ENCODE measurements around the gene CIBAR2.

DNA sequence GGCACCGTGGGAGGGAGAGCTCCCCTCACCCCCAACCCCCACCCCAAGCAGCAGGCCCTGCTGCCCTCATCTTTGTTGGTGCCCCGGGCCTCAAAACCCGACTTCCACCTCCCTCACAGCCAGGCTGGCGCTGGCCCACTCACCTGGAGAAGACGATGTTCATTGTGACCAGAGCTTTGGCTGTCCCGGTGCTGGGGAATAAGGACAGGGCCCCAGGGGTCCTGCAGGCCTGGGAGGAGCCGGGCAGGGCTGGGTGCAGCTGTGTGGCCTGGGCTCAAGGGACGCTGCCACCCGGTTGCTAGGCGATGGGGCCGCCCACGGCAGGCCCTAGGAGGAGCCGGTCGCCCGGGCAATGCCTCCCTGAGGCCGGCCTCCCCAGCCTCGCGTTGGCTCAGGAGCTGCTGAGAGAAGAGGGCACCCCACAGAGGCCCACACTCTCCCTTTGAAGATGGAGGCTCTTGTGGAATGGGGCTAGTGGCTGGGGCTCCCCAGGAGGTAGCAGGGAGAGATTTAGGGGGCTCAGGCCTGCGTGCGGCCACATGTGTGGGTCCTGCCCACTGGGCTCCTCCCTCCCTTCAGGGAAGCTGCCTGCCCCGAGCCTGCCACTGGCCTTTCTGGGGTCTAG is at the start of gene CIBAR2:
CIBAR2 (minus strand) TSS at position 283 of the 625 bp plus-strand sequence.
- RRBS, 2 experiments = 44 to 85% methylated on average over 11 of the region's 21 CpGs

DNA sequence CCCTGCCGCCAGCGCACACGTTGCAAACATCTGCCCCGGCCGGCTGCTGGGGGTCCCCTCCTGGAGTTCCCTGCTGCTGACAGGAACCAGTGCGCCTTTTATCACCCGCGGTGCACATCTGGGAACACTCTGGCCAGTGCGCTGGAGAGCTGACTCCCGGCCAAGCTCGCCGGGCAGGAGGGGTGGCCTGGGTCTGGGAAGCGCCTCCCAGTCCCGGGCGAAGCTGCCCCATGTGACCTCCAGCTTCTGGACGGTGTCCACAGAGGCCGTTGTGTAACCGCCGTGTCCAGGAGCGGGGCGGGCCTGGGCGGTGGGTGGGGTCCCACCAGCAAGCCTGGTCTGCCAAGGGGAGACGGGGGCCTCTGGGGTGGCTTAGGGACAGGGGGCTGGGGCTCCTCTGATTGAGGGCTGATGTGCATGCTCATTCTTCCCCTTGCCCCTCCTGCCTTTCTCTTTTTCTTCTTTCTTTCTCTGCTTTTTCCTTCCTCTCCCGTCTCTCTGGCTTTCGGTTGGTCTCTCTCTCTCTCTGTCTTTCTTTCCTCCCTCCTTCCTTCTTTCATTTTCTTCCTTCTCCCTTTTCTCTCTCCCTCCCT is 25.2 kb upstream of the CIBAR2 start:
- RRBS, 2 experiments = 2 to 16% methylated on average over 7 of the region's 25 CpGs

GRCh38 chr16:85157709-85158441 is 45.6 kb upstream of the CIBAR2 start:
- RRBS, 2 experiments = no CpG with 5 or more reads among the region's 13 CpGs

DNA sequence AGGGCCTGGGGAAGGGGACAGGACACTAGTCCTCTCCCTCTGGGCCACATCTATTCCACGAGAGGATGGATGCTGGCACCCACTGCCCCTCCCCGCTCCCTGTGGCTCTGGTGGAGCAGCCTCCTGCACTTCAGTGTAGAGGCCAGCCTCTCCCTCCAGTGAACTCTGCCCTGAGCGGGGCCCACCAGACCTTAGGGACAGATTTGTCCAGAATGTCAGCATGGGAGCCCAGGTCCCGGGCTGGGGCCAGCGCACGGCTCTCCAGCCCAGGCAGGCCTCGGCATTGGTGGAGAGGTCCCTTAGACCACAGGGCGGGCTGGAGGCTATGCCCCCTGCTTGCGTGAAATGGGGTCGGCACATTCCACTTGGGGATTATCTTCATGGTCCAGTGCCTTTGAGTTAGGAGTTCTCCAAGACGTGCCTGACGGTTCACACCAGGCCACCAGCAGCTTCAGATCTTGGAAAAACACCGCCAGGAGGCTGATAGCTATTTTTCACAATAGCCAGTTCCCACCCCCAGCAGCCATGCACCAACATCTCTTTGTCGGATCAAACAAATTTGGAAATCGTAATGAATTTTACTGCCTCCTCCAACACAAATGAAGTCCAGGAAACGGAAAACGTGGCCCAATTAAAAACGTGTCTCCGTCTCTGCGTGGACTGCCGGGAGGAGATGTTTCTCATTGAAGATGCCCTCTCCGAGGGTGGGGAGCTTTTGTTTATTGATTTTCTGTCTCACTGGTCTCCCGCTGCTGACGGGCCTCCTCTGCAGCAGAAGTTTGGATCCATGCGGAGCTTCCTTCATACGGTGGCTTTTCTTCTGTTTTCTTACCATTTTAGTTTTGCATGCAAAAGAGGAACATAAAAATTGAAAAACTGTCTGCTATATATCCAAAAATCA is 110.0 kb upstream of the CIBAR2 start:
- RRBS, 2 experiments = no CpG with 5 or more reads among the region's 26 CpGs

DNA sequence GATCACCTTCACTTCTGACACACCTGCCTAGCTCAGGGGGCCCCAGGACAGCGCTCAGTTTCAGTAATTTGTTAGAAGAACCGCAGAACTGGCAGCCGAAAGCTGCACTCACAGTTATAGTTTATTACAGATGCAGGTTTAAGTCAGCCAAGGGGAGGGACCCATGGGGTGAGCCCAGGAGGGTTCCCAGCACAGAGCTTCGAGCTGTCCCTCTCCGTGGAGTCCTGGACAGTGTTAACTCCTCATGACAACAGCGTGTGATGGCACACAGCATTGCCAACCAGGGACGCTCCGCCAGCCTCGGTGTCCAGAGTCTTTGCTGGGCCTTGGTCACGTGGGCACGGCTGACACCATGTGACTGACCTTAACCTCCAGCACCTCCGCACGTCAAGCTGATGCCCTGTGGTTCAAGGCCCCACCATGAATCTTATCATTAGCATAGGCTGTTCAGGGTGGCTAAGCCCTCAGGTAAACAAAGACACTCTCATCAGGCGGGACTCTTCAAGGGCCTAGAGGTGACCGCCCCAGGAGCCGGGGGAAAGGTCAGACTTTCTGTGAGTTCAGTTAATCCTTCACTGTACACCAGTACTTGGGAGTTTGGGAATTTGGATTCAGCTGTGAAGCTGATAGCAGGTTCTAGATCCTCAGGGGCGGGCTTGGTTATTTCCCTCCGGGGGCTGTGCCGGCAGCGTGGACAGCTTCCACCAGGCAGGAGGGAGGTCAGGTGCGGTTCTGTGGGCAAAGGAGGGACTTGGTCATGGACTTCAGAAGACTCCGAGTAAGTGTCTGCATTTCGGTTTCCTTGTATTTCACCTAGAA is 195.3 kb upstream of the CIBAR2 start:
- RRBS, 2 experiments = no CpG with 5 or more reads among the region's 23 CpGs

- RRBS, 2 experiments = no CpG with 5 or more reads among the region's 13 CpGs
Measured at GRCh38 chr16:85309584-85309809, 197.2 kb upstream of the CIBAR2 start.

- RRBS, 2 experiments = no CpG with 5 or more reads among the region's 8 CpGs
Measured at GRCh38 chr16:85311849-85312048, 199.5 kb upstream of the CIBAR2 start.

DNA sequence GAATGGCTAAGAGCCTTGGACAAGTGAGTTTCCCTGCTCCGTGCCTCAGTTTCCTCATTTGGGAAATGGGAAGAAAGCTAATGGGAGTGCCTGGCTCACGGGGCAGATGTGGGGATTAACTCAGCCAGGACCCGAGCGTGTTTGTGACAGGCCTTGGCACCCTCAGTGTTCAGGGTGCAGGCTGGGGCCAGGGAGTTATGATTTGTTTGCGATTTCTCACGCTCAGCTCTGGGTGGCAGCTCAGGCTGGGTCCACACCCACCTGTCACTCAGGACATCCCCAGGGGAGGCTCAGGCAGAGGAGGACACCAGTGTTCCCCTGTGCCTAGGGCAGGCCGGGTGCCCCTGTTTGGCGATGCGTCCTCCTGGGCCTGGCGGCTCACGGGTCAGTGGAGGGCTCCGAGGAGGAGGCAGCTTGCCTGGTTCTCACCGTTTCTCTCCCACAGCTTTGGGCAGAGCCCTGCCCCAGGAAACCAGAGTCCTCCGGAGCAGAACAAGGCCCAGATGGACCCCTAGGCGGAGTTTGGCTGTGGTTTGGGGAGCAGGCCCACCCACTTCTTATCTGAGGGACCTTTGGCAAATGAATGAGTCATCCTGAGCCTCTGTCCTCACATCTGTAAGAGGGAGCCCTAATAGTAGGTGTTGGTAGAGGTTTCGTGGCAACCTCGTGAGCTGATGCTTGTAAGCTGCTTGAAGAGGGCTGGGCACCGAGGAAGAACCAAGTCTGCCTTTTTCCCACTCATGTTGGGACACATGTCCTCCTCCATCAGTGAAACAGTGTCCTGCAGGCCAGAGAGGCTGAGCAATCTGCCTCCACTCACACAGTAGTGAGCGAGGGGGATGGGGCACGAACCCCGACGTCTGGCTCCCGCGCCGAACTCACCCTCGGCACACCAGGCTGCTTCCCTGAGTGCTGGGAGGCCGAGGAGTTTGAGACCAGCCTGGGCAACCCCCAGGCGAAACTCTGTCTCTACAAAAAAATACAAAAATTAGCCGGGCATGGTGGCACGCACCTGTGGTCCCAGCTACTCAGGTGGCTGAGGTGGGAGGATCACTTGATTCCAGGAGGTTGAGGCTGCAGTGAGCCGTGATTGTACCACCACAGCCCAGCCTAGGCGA is 247.0 kb upstream of the CIBAR2 start:
- RRBS, 2 experiments = no CpG with 5 or more reads among the region's 32 CpGs

DNA sequence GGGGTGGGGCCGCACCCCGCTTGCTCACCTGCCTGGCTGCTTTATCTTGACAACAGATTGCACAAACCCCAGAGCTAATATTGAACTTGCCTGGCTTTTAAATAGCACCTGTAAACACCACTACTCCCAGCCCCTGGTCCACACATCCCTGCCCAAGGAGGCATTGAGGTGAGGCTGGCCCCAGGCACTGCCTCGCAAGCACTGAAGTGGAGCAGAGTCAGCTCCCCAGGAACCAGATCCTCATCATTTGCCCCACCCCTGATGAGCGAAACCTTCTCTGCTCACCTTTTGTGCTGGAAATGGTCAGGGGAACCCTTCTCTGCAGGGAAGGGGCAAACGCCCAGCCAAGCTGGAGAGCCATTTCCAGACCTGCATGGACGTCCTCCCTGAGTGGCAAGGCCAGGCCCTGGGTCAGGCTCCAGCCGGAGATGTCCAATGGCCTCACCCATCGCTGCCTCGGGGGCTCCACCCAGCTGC is 190.2 kb upstream of the GSE1 start:
- RRBS, 2 experiments = no CpG with 5 or more reads among the region's 9 CpGs

DNA sequence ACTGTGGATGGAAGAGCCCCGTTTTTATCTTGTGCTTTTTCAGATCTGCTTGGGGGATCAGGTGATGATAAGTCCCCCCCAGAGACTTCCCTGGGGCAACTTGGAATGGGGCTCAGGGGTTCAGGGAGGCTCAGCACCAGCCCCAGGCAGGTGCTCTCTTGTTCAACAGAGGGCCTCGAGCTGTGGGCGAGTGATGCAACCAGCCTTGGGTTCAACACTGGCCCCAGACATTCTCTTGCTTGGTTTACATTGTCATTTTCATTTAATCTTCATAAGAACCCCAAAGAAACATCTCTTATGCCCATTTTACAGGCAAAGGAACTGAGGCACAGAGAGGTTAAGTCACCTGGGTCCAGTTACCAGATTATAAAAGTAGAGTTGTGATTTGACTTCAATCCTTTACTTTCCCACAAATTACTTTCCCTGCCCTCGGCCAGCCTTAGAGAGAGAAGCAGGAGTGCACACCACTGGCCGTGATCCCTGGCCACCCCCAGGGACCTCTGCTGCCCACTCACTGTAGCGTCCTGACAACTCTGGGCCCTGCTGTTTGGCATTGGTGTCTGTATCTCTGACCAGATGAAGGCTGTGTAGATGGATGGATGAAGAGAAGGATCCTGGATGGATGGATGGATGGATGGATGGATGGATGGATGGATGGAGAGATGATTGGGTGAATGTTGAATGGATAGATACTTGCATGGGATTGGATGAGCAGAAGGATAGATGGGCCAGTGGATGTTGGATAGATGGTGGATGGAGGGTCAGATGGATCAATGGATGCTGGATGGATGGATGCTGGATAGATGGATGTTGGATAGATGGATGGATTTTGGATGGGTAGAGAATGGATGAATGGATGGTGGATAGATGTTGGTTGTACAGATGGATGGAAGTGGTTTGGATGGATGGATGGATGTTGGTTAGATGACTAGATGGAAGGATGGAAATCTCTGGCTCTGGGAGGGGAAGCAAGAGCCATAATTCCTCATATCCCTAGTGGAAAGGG is 179.8 kb upstream of the GSE1 start:
- RRBS, 2 experiments = no CpG with 5 or more reads among the region's 6 CpGs

GRCh38 chr16:85523962-85524840 is 88.9 kb upstream of the GSE1 start:
- RRBS, 2 experiments = 38 to 93% methylated on average over 2 to 5 of the region's 24 CpGs

DNA sequence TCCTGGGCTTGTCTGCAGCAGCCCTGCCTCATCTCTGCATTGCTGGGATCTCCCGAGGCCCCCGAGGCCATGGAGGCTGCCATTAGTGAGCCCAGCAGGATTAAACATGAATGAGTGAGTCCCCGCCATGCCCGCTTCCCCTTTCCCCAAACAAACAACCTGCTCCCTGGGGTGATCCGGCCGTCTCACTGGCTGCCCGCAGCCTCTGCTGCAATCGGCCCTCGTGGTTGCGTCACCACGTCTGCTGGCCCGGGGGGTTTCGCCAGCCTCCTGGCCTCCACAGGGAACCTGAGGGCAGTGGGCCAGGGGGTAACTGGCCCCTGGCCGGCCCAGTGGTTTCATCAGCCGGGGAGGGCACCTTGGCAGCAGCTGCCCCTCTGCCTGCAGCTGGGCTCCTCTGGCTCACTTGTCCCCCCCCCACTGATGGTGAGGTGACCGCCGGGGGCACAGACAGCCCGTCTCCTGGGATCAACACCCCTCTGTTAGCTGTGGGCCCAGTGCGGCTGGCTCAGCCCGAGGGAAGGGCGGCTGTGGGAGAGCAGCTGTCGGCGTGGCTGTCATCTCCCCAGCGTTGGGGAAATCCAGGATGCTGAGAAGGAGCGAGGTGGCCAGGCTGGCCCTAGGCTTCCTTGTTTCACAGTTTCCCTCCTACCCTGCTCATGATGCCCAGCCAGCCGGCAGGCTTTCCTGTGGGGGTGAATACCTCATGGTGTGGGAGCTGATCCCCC is 88.1 kb upstream of the GSE1 start:
- RRBS, 2 experiments = 16 to 82% methylated on average over 11 to 12 of the region's 26 CpGs

DNA sequence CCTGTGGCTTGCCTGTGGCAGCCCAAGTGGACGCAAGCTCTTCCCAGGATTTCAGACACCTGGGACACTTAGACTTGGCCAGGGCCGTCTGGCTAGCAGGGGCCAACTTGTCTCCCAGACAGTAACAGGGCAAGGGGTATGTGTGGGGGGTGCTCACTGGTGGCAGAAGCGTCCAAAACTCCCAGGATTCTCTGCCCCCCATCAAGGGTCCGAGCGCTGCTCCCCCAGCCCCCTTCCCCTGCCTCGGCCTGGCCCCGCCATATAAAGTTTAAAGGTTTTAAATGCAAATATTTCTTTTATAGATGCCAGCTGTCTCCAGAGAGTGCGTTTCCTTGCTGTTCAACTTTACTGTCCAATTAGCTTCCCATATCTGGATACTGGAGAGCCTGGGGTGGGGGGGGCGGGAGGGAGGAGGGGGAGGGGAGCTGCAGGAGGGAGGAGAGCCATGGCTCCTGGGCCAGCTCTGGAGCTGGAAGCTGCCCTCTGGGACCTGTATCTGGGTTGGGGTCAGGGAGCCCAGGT is 6.4 kb upstream of the GSE1 start:
- RRBS, 2 experiments = no CpG with 5 or more reads among the region's 9 CpGs

DNA sequence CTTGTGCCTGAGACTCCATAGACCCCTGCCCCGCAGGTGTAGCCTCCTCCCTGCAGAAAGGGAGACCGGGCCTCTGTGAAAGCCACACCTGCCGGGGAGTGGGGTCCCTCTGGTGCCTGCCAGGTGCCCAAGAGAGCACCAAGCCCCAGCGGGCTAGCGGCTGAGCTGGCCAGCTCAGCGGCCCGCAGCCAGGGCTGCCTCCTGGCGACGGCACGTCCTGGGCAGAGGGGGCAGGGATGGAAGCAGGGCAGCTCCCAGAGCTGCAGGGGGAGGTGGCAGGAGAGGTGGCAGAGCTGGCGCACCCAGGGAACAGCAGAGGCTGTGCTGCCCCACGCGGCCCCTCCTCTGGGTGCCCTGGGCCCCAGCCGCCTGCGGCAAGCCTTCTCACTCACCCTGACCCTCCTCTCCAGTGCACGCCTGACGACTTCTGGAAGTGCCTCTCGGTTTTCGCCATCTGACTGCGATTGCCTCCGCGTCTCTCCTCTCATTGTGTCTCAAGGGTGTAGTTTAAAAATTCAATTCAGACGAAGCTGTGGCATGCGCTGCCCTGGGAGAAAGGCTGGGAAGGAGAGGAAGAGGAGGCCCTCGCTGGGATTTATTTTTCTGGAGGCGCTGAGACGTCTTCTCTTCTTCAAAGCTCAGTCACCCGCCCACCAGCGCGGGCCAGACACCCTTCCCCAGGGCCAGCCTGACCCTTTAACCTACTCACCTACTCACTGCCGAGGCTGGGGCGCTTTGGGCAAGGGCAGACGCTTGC is 24.8 kb downstream of the GSE1 start:
- RRBS, 2 experiments = 87% methylated on average over 1 of the region's 33 CpGs; no CpG with 5 or more reads in 1 of the 2 experiments

DNA sequence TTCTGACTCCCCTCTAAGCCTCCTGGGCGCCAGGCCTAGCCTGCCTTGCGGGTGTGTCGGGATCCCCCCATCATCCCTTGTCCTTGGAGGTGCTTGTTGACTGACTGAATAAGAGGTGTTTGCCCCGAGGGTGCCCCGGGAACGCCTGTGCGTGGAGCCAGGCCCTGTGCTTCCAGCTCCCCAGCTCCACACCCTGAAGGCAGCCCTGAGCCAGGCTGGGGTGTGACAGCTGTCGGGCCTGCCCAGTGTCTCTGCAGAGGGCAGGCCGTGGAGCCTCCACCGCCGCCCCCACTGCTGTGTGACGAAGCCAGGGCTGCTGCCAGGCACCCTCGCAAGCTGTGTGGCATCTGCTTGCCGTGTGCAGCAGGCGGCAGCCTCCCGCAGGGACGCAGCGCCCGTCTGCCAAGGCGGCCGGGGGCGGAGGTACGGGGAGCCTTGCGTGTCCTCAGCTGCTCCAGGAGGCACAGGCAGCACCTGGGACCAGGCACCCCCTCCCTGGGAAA is 26.4 kb downstream of the GSE1 start:
- RRBS, 2 experiments = no CpG with 5 or more reads among the region's 24 CpGs

GRCh38 chr16:85663694-85664541 is 24.8 kb downstream of the GINS2 start:
- RRBS, 2 experiments = 93 to 95% methylated on average over 2 of the region's 22 CpGs

GRCh38 chr16:85733212-85733589 is 17.7 kb downstream of the C16orf74 start:
- RRBS, 2 experiments = no CpG with 5 or more reads among the region's 9 CpGs

DNA sequence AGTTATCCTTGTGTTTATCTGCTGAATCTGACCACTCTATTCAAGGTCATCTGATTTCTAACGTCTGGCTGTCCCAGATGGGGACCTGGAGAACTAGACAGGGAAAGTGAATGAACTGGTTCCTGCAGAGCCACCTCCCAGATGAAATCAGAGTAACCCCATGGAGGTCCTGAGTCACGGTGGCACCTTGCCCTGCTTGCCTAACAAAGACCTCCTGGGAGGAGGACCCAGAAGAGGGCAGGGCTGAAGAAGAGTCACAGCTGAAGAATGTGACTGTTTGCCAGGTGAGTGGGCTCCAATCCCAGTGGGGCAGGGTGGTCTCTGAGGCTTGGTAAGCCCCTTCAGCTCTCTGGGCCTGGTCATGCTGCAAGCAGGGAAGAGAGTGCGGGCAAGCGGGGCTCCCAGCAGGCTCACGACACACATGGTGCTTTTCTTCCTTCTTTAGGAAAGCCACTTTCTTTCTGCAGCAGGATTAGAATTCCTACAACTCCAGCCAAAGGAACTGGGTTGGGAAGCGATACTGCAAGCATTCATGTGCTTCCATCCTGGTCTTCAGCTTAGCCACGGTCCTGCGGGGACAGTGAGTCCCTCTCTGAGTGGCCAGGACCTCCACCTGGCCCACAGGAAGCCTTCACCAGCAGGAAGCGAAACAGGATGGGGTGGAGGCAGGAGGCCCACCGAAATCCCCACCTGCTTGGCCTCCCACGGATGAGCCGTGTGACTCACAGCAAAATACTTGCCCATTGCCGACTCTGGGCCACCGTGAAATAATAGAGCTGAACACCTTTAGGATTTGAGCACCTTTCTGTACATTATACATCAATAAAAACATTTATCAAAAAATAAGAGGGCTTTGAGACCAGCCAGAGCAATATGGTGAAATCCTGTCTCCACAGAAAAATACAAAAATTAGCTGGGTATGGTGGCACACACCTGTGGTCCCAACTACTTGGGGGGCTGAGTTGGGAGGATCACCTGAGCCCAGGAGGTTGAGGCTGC is 4.2 kb downstream of the C16orf74 start:
- RRBS, 2 experiments = no CpG with 5 or more reads among the region's 14 CpGs

- RRBS, 2 experiments = no CpG with 5 or more reads among the region's 16 CpGs
Measured at GRCh38 chr16:85803350-85803964, 4.0 kb downstream of the COX4I1 start.

DNA sequence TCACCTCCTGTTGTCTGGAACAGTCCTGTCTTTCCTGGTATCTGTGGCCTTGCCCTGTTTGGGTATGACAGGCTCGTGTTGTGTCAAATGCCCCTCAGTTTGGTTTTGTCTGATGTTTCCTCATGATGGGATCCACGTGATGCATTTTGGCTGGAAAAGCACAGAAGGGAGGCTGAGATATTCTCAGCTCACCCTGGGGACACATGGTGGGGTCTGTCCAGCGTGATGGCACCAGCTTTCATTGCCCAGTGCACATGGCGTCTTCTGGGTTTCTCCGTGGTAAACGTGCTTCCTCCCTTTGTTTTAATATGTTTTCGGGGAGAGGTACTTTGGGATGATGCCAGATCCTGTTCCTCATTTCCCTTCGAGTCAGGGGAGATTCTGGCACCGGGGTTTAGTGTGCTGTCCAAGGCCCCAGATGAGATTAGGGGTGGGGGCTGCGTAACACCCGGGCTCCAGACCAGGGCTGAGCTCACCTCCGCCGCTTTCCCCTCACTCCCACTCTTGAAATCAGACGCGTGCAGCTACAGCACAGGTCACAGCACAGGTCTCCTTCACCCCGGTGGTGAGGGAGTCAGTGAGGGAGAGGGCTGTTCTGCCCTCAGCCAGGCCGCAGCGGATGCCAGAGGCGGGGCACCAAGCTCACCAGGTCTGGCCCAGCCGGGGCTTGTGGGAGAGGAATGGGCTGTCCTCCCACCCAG is 33.8 kb downstream of the COX4I1 start:
- RRBS, 2 experiments = 93% methylated on average over 4 to 8 of the region's 20 CpGs

Measured in NT2/D1 (cell line).